Spinal cord (tissue), 3 donors: ENCODE data around the genes IFI27L2, SERPINA1 and DICER1.

GRCh38 chr14:94114964-94115715, 14.3 kb downstream of the IFI27L2 start:
- PRO-cap, result no peak
- RAMPAGE, long total RNA, result no peak

DNA sequence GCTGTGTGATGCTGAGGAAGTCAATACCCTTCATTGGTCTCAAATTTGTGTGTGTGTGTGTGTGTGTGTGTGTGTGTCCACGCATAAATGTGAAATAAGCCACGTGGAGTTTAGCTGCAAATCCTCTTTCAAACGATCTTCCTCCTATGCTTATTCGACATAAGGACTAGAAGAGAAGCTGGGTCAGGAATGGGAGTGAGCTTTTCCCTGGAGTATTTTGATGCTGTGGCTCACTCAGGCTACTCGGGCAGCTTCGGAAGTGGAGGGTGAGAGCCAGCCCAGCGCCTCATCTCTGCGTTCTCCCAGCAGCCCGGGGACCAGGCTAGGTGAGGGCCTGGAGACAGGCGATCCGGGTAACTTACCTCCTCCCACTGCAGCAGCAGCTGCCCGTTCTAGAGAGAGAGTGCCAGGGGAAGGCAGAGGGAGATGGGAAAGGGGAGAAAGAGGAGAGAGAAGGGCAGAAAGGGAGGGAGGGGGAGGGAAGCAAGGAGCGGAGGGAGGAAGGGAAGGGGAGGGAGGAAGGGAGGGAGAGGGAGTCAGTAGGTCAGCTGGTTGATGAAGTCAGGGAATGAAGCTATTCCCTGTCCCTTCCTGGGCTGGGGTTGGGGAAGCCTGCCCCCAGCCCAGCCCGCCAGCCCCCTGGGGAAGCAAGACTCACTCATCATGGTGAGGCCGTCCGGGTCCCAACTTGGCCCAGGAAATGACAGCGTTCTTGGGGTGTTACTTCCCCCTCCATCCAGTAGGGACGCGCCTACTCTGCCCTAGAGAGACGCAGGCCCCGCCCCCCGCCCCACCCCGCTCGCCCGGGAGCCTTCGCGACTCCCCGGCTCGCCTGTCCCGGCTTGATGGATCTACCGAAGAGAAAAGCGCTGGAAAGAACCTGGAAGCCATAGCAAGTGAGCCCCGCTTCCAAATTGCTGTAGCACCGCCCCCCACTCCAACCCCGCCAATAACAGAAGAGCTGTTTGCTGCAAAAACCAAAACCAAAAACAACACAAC, at the start of gene IFI27L2:
TSS of gene IFI27L2 (minus strand) at position 705 of the 999 bp plus-strand sequence.
- PRO-cap, result no peak
- RAMPAGE, long total RNA, result start-site peak on the minus strand centred at position 726 of the sequence, 96 bp wide, 775 and 671 reads in 2 replicates

- PRO-cap, result no peak
- RAMPAGE, long total RNA, result no peak
Measured at GRCh38 chr14:94321261-94322097, 1.7 kb downstream of the SERPINA6 start.

DNA sequence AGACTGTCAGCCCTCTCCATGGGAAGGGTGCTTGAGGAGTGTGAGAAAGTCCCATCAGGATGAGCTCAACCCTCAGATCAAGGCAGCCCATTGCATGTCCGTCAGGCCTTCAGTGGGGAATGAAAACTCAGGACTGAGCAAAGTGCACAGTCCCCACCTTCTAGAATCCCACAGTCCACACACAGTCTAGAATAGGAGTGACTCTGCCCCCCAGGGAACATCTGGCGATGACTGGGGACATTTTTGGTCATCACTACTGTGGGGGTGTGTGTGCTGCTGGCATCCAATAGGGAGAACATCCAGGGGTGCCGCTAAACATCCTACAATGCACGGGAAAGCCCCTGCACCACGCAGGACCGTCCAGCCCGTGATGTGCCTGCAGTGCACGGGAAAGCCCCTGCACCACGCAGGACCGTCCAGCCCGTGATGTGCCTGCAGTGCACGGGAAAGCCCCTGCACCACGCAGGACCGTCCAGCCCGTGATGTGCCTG, 22.6 kb upstream of the SERPINA6 start:
- PRO-cap, result no peak
- RAMPAGE, long total RNA, result no peak

DNA sequence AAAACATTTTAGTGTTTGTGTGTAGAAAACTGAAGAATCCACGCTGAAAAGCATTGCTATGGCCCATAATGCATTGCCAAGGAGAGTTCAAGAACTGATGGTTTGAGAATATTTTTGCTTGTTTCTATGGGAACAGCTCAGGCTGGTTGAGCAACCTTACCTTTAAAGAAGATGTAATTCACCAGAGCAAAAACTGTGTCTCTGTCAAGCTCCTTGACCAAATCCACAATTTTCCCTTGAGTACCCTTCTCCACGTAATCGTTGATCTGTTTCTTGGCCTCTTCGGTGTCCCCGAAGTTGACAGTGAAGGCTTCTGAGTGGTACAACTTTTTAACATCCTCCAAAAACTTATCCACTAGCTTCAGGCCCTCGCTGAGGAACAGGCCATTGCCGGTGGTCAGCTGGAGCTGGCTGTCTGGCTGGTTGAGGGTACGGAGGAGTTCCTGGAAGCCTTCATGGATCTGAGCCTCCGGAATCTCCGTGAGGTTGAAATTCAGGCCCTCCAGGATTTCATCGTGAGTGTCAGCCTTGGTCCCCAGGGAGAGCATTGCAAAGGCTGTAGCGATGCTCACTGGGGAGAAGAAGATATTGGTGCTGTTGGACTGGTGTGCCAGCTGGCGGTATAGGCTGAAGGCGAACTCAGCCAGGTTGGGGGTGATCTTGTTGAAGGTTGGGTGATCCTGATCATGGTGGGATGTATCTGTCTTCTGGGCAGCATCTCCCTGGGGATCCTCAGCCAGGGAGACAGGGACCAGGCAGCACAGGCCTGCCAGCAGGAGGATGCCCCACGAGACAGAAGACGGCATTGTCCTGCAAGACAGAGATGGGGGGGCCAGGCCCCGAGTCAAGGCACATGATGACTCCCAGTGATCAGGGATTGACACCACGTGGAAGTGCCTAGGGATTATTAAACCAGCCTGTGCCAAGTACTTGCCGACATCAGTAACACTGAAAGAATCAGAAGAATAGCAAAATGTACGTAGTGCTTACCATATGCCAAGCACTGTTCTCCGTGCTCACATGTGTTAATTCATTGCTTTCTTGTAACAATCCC, 5.6 kb downstream of the SERPINA1 start:
- PRO-cap, result no peak
- RAMPAGE, long total RNA, result no peak

GRCh38 chr14:94387886-94389323, at the start of gene SERPINA1:
SERPINA1 (minus strand) TSS chr14:94388602.
- PRO-cap, result no peak
- RAMPAGE, long total RNA, result no peak

GRCh38 chr14:94390382-94391371, 2.3 kb upstream of the SERPINA1 start:
- PRO-cap, result no peak
- RAMPAGE, long total RNA, result start-site peak on the minus strand at chr14:94390605-94390660, 136 and 150 reads in 2 replicates

GRCh38 chr14:94447763-94448513, 4.7 kb downstream of the SERPINA11 start:
- PRO-cap, result no peak
- RAMPAGE, long total RNA, result no peak

GRCh38 chr14:94486613-94486890, 10.6 kb upstream of the SERPINA9 start:
- PRO-cap, result no peak
- RAMPAGE, long total RNA, result no peak

- PRO-cap, result no peak
- RAMPAGE, long total RNA, result no peak
Measured at GRCh38 chr14:94612635-94613232, 543 bp downstream of the SERPINA3 start.

- PRO-cap, result no peak
- RAMPAGE, long total RNA, result no peak
Measured at GRCh38 chr14:94613233-94613560, 1.0 kb downstream of the SERPINA3 start.

- PRO-cap, result no peak
- RAMPAGE, long total RNA, result no peak
Measured at GRCh38 chr14:94945553-94946013, 175.7 kb upstream of the GSC start.

- PRO-cap, result no peak
- RAMPAGE, long total RNA, result no peak
Measured at GRCh38 chr14:95131368-95131886, 25.9 kb downstream of the DICER1 start.

- PRO-cap, result no peak
- RAMPAGE, long total RNA, result no peak
Measured at GRCh38 chr14:95156598-95157613, at the start of gene DICER1. DICER1 (minus strand) TSS chr14:95157529.

GRCh38 chr14:95213239-95214133, 56.2 kb upstream of the DICER1 start:
- PRO-cap, result no peak
- RAMPAGE, long total RNA, result no peak

DNA sequence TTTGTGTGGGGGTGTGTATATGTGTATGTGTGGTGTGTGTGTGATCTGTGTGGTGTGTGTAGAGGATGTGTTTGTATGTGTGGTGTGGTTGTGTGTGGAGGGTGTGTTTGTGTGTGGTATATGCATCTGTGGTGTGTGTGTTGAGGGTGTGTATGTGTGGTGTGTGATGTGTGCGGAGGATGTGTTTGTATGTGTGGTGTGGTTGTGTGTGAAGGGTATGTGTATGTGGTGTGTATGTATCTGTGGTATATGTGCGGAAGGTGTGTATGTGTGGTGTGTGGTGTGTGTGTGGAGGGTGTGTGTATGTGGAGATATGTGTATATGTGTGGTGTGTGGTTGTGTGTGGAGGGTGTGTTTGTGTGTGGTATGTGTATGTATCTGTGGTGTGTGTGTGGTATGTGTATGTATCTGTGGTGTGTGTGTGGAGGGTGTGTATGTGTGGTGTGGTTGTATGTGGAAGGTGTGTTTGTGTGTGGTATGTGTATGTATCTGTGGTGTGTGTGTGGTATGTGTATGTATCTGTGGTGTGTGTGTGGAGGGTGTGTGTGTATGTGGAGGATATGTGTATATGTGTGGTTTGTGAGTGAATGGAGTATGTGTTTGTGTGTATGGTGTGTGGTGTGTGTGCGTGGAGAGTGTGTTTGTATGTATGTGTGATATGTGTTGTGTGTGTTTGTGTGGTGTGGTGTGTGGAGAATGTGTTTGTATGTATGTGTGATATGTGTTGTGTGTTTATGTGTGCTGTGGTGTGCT, 61.2 kb downstream of the CLMN start:
- PRO-cap, result no peak
- RAMPAGE, long total RNA, result no peak

DNA sequence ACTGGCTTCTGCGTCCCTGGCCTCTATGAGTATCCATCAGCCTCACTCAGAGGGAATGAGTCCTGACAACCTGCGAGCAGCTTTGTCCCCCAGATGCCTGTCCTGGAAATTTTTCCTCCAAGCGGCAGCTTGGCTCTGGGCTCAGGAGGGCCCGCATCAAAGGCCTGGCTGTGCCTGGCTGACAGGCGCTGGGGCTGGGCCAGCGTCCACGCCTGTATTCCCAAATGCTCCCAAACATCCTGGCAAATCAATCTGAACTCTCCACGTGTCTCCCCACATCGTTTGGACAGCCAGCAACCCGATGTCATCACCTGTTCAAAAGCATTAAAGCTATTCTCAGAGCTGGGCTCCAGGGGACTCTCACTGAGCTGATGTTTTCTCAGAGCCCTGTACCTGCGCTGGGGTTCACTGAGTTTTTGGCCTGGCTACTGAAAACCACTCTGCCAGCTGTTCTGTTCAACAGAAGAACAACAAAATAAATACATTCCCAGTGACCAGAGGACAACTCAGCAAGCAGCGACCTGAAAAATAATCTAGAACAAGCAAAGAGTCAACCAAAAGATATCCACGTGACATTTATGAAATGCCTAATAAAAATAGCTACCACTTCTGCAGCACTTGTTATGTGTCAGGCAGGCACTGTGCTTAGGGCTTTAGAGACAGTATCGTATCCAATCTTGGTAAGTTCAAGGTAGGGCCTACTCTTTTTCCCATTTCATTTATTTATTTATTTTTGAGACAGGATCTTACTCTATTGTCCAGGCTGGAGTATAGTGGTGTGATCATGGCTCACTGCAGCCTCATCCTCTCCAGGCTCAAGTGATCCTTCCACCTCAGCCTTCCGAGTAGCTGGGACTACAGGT, 57.6 kb downstream of the CLMN start:
- PRO-cap, result no peak
- RAMPAGE, long total RNA, result no peak

- PRO-cap, result no peak
- RAMPAGE, long total RNA, result no peak
Measured at GRCh38 chr14:95307229-95308276, 12.2 kb downstream of the CLMN start.

DNA sequence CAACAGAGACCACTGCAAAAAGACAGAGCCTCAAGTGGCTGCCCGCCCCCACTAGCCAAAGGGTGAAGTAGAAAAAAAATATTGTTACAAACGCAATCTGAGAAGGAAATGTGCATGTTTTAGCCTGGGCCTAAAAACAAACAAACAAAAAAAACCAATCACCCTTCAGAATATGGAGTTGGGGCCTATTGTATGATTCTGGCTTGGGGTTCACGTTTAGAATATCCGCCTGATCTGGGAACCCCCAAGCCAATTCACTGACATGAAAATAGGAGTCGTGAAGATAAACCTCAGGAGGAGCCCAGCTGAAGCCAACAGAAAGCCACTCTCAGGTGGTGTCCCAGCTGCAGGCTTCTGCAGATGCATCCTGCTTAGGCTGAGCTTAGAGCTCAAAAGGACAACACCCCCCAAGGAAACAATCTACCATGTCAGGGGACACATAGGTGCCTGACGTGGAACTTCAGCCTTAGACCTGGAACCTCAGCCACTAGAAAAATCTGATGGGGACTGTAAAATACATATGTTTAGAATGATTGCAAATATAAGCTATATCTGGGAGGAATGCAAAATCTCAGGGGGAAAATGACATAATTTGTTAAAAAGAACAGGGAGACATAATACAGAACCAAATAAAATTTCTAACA, 51.9 kb downstream of the SYNE3 start:
- PRO-cap, result no peak
- RAMPAGE, long total RNA, result no peak

DNA sequence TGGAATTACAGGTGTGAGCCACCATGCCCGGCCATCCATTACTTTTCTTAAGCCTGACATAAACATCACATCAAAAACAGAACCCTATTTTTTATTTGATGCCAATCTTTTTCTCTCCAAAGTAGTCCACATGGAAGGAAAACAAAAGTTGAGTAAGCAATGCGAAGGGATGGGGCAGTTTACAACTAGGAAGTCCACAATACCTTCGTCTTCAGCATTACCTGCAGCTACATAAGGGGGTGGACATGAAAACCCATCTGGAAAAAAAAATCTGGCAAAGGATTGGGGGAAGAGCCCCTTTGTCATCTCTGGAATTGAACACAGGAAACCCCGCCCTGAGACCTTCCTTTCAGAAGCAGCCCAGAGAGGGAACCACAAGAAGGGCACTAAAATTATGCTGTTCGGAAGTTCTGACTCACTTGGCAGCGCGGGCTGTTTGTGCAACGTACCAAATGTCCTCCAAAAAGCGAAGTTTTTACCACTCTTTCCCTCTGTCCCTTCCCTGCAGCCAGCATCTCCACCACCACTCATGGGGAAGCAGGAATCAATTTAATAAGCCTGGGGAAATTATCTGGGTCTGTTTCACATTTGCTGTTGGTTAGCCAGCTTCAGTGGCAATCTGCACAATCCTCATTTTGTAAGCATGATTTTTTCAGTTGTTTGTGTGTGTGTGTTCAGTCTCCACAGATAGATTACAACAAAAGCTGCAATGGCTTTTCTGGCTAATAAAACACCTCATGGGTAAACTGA, 3.2 kb upstream of the SYNE3 start:
- PRO-cap, result no peak
- RAMPAGE, long total RNA, result no peak